ENCODE measurements around a stretch of chr1.

DNA sequence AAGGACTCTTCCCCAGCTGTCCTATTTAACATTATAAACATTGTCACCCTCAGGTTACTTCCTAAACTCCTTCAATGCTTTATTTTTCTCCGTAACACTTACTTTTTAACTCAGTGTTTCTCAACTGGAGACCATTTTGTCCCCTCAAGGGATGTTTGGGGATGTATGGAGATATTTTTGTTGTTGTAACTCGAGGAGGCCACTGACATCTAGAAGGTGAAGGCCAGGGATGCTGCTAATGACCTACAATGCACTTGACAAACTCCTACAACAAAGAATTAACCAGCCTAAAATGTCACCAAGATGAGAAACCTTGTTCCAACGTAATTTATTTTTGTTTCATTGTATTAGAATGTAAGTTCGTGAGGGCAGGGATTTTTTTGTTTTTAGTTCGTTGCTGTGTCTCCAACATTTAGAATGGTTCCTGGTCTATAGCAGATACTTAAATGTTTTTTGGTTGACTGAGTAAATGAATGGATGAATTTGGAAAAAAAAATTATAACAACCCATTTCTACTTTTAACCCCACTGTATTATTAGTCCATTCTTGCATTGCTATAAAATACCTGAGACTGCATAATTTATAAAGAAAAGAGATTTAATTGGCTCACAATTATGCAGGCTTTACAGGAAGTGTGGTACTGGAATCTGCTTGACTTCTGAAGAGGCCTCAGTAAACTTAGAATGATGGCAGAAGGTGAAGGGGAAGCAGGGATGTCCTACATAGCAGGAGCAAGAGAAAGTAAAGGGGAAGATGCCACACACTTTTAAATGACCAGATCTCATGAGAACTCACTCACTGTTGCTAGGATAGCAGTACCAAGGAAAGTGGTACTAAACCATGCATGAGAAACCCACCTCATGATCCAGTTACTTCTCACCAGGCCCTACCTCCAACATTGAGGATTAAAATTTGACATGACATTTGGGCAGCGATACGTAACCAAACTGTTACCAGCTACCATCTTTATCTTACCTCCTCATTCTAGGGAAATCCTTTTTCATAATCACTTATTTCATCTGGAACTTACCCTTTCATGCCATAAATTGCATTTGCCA, 9.3 kb downstream of the DHX9 start:
- RRBS: no CpG with 5 or more reads among the region's 7 CpGs

GRCh38 chr1:182858427-182859694, 19.7 kb downstream of the DHX9 start:
- RRBS: no CpG with 5 or more reads among the region's 9 CpGs

DNA sequence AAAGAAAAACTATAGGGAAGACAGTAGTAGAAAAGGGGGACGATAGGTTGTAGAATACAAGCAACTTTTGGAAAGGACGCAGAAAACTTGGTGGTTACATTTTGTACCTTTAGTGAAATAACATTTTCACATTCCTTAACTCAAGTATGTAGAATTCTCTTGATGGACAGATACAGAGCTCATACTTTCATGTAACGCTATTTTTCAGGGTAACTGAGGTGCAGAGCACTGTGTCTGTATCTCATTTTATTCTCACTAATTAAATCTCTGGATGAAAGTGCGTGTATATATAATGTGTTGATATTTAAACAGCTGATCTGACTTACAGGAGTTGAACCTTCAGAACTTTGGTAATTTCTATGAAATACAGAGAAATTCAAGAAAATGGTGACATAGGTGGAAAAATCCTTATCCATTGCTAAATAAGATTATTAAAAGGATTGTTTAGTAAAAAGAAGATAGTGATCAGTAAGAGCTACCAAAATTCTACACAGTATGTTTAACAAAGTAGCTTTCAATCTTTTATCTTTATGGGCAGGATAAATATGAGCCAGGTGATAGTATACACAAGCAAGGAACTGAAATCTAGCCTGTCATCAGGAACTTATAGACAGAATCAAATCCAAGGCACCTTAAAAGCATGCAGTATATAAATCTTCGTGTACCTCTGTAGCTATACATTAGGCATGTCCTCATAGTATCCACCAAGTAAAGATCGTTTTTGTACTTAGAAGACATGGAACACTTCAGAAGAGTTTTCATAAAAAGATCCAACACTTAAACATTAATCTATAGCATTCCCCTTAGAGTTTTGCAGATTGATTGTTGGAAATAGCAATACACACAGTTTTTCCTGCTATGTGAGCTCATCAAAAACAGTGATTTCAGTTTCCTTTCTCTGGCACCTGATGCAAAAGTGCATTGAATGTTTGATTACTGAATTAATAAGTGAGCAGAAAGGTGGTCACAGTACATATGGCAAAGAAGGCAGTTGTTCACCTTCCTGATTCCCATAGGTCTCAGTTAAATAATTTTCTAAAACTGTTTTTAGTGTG, 26.3 kb downstream of the DHX9 start:
- RRBS: no CpG with 5 or more reads among the region's 6 CpGs

DNA sequence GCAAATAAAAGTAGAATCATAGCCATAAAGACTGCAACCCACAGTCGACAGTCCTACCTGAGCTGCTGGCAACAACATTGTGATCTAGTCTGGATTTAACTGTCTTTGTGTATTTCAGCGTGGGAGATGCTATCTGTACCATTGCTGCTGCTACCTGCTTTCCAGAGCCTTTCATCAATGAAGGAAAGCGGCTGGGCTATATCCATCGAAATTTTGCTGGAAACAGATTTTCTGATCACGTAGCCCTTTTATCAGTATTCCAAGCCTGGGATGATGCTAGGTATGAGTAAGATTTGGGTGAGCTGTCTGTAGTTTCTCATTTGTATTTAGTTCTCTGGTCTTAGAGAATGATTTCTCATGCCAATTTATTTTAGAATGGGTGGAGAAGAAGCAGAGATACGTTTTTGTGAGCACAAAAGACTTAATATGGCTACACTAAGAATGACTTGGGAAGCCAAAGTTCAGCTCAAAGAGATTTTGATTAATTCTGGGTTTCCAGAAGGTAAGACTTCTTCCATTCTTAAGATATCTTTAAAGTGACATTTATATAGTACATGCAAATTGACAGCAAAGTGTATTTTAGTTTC, 42.1 kb downstream of the DHX9 start:
- RRBS: no CpG with 5 or more reads among the region's 6 CpGs

DNA sequence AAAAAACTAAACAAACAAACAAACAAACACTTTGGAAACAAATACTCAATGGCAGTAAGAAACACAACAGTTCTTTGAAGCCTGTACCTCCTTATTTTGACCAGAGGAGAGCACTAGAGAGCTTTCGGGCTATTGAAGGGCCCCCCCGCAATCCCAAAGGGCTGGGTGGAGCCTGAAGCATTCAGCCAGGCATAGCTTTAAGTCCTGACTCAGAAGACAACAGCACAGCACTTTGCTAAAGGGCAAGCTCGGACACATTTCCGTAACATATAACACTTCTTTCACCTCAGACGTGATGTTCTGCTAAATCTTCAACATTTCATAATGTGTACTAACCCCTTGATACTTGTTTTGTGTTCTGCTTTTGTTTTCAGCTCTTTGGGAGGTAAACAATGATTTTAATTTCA, 9.6 kb upstream of the SHCBP1L start:
- RRBS: no CpG with 5 or more reads among the region's 5 CpGs

GRCh38 chr1:183021985-183022903, 976 bp upstream of the LAMC1 start:
- RRBS: 5% methylated on average over 7 of the region's 40 CpGs

DNA sequence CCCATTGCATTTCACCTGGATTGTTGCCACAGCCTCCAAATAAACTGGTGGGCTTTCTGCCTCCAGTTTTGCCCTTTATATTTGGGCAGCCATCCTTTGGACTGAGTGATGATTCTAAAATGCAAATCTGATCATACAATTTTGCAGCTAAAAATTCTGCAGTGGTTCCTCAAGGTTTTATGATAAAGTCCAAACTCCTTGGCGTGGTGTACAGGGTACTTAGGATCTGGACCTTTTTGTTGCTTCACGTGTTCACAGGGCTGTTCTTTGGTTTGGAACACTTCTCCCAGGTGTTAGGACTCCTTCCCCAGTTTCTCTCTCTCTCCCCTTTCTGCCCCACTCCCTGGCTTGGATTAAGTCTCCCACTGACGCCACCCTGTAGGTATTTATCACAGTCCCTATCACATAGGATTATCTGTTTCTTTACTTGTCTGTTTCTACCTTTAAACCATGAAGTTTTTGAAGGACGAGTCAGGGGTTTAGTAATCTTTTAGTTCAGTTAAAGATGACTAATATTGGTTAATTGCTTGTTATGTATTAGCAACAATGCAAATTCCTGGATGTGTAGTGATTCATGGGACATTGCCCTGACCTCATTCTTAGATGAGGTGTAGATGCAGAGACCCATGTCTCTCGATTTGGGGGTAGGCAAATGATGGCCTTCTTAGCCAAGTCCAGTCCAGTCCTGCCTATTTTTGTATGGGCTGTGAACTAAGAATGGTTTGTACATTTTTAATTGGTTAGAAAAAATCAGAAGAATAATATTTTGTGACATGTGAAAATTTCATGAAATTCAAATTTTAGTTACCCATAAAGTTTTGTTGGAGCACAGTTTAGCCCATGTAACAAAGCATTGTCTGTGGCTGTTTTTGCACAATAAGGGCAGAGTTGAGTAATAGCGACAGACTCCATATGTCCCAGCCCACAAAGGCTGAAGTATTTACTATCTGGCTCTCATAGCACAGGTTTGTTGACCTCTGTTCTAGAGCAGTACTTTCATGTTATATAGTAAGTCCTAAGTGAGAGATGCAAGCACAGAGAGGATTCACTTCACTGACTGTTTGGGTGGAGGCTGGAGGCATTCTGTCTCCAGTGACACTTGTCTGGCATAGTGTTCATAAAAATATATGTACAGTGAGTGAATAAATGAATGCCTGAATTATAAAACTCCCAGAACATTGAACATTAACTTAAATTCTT, 6.5 kb downstream of the LAMC1 start:
- RRBS: no CpG with 5 or more reads among the region's 6 CpGs

- RRBS: no CpG with 5 or more reads among the region's 3 CpGs
These were observed 20.6 kb downstream of the LAMC1 start for GRCh38 chr1:183043680-183044436.

GRCh38 chr1:183070574-183071901, 47.8 kb downstream of the LAMC1 start:
- RRBS: no CpG with 5 or more reads among the region's 8 CpGs

- RRBS: no CpG with 5 or more reads among the region's 13 CpGs
These were observed 80.0 kb downstream of the LAMC1 start for GRCh38 chr1:183103221-183103698.

DNA sequence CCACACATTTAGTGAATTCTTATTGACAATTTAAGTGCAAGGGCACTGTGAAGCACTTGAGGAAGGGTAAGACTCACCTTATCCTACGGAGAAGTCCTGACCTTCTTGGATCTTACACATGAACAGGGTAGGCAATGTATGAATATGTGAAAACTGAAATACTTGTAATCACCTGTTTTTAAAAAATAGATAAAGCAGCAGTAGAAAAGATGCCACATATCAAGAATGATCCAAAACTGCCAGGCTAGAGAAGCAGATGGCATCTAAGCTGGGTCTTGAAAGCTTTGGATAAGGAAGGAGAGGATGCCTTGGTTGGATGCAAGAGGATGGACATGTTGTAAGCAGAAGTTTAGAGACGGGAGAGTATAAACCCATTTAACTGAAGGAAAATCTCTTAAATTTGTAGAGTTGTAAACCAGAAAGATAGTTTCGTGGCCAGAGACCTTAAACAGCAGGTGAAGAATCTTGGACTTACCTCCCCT, 77.4 kb upstream of the LAMC2 start:
- RRBS: no CpG with 5 or more reads among the region's 3 CpGs

GRCh38 chr1:183235555-183235930, 49.5 kb downstream of the LAMC2 start:
- RRBS: no CpG with 5 or more reads among the region's 12 CpGs

DNA sequence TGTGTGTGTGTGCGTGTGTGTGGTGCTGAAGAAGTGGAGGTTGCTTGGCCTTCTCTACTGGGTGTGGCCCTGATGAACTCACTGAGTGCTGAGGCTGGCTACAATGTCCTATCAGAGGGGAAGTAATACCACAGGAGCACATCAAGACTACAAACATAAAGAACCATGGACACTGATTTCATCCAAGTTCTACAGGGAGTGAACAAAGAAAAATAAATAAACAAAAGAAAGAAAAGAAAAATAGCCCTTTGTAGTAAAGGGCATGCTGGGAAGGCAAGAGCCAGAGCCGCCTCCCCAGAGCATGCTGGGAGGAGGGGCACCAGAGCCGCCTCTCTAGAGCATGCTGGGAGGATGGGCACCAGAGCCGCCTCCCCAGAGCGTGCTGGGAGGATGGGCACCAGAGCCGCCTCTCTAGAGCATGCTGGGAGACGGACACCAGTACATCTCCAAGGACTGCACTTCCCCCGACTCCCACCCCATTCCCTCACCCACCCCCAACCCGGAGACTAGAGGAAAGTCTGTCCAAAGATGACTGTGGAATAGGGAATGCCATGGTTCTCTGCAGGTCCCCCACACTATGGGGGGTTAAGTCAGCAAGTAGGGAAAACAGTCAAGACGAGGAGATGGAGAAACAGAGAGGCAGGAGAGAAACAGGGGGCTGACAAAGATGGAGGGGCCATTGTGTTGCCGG, 66.0 kb downstream of the LAMC2 start:
- RRBS: no CpG with 5 or more reads among the region's 11 CpGs

- RRBS: no CpG with 5 or more reads among the region's 4 CpGs
These were observed 107.4 kb downstream of the NMNAT2 start for GRCh38 chr1:183310752-183311169.

DNA sequence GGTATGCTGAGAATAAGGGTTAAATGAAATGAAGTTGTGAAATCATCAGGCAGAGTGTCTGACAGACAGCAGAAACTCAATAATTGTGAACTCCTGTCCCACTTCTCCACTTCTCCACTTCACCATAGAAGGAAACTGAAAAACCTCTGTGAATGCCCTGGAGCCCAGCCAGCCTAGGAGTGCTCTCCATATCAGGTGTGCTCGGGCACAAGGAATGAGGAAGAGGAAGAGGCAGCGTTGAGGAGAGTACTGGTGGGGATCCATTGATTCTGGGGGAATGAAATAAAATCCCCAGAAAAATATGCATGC, 47.8 kb downstream of the NMNAT2 start:
- RRBS: no CpG with 5 or more reads among the region's 2 CpGs

DNA sequence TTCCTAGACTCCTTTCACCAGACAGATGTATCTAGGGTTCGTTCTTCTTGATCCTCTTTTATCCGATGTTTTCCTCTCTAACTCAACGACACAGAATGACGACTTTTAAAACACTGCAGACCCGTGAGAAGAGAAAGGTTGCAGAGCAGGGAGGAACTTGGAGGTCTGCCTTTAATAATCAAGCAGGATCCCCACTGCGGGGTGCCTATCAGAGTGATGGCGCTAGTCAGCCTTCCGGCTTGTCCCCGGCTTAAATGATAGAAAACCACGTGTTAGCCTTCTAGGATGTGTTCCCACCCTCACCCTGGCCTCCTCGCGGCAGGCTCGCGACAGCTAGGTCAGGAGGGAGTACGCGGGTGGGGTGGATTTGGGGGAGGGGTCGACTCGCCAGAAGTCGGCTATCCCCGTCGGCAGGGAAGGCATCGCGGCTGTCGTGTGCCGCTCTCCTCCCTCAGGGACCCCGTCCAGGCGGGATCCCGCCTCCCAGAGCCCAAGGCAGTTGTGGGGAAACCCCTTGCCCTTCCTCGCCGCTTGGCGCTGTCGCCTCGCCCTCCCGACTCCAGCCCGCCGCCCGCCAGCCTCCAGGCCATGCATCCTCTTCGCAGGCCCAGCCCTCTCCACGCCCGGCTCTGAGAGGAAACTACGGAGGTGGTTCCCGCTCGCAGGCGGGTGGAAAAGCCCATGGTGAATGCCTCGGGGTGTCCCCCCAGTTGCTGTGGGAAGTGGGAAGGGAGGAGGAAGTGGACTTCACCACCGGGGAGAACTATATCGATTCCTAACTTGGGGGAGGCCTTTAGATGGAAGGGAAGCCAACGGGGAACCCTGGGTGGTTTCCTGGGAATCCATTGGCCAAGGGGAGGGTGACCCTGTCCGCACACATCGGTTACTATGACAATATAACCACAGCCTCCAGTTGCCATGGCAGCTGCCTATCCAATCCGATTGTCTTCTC, 1.1 kb upstream of the SMG7 start:
- RRBS: no CpG with 5 or more reads among the region's 51 CpGs

- RRBS: no CpG with 5 or more reads among the region's 3 CpGs
These were observed 17.5 kb downstream of the SMG7 start for GRCh38 chr1:183489677-183490409.

DNA sequence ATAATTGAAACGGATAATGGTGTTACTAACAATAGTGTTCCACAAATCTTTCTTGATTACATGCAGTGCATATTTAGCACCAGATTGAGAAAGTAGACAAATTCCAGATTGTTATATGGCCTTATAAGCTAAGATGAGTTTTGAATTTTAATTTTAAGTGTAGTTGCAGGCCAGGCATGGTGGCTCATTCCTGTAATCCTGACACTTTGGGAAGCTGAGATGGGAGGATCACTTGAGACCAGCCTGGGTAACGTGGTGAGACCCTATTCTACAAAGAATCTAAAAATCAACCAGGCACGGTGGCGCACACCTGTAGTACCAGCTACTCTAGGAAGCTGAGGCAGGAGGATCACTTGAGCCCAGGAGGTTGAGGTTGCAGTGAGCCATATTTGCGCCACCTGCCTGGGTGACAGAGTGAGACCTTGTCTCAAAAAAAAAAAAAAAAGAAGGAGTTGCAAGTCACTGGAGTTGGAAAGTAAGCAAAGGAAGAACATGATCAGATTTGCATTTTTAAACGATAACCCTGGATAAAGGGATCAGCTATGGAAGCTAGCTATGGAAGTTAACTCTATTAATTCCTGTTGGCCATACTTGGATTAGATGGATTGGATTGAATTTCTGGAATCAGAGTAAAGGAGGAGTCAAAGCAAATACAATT, 49.3 kb downstream of the SMG7 start:
- RRBS: no CpG with 5 or more reads among the region's 6 CpGs

DNA sequence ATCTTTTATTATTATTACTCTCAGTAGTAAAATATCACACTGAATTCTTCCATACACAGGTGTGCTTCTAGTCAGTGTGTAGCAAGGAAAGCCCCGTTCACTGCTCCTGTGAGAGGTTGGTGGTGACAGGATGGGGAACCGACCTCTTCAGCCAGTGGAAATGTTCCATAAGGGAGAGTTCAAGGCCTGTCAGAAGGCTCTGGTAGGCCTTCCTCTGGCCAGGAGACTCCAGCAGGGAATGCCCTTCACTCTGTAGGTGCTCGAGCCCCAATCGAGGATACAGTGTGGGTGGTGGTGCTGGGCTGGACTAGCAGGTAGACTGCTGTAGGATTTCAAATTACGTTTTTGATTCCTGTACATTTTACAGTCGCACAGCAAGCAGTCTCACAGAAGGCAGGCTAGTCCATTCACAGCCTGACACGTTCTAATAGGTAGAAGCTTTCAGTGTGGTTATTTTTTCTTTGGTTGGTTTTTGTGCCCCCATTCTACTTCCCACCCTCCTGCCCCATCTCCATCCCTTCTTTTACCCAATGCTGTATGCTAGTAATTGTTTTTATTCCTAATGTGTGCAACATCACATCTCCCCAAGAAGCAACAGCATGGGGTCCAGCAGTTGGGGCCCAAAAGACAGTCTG, 37.8 kb downstream of the NCF2 start:
- RRBS: no CpG with 5 or more reads among the region's 7 CpGs

DNA sequence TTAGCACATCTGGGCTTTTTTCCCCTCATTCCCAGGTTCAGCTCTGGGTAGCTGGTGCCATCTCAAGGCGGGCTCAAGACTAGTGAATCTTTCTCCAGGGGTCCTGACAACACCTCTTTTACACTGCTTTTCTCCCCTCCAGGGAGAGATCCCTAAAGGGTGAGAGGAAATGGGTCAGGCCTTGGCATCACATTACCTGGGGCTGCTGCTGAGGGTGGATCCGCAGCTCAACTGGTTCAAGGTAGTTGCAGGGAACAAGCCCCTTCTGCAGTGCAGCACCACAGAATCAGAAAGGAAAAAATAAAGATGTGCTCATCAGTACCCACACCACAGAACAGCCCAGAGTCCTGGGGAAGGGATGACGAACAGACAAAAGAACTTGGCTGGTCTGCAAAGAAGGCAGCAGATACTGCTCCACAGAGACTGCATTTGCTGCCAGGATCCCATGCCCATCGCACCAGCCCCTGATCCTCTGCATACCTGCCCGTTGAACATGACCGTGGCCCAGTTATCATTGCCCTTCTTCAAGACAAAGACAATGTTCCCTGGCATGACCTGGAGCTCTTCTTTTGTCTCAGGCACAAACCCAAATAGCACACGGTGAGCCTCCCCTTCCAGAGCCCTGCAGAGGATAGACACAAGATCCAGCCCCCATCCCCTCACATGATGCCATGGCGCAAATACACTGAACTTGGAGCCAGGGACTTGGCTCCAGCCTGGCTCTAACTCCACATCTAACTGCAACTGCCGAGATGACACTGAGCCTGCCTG, 23.4 kb downstream of the NCF2 start:
- RRBS: no CpG with 5 or more reads among the region's 9 CpGs